Colonic mucosa (tissue), 1 donor: ENCODE data around the genes CLIC5, ANKRD66 and TNFRSF21.

DNA sequence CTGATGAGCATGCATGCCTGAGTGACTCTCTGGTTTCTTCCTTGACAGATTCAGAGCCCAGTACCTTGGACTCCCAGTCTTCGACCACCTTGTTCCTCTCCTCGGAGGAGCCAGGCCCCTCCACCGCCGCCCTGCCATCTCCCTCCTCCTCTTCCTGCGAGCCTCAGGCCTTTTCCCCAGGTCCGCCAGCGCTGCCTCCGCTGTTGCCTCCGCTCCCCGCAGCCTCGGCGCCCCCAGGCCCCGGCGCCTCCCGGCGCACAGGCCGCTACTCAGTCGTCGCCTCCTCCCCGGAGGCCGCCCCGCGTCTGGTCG, 285.3 kb upstream of the SUPT3H start:
- PRO-cap: no peak

- PRO-cap: no peak
Measured at GRCh38 chr6:45959365-45960056, 56.1 kb downstream of the CLIC5 start.

DNA sequence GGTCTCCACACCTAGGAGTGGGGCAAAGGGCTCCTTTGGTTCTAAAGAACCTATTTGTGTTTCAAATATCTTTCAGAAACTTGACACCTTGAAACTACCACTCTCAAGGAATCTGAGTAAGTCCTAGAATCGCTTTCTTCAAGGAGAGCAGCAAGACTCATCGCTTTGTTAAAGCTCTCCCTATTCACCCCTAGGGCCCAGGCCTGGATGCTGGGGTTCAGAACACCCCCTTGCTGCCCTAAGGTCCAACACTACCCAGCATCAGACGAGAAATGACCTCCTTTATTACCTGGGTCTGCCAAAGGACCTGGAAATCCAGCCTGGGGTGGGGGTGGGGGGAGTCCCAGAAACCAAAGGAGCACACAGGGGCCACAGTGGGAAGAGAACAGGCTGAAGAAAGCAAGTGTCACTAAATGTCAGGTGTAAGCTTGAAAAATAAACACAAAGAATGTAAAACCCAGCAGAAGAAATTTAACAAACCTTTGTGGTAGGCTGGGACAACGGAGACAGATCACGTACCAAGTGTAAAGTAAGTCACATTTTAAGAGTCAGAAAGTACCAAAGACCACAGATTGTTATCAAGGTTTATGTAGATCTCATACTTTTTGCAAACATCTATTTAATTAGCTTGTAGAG, 1.8 kb downstream of the CLIC5 start:
- PRO-cap: no peak

GRCh38 chr6:46014973-46016009, at the start of gene CLIC5:
CLIC5 (minus strand) TSS chr6:46015860.
- PRO-cap: bidirectional peak, plus-strand start at chr6:46015131, minus-strand start at chr6:46014823; bidirectional peak, plus-strand start at chr6:46015424, minus-strand start at chr6:46015202; unidirectional peak, minus-strand start at chr6:46015857

GRCh38 chr6:46052342-46053033, 36.8 kb upstream of the CLIC5 start:
- PRO-cap: unidirectional peak, plus-strand start at chr6:46052816

GRCh38 chr6:46053599-46054195, 38.0 kb upstream of the CLIC5 start:
- PRO-cap: bidirectional peak, plus-strand start at chr6:46053821, minus-strand start at chr6:46053705

DNA sequence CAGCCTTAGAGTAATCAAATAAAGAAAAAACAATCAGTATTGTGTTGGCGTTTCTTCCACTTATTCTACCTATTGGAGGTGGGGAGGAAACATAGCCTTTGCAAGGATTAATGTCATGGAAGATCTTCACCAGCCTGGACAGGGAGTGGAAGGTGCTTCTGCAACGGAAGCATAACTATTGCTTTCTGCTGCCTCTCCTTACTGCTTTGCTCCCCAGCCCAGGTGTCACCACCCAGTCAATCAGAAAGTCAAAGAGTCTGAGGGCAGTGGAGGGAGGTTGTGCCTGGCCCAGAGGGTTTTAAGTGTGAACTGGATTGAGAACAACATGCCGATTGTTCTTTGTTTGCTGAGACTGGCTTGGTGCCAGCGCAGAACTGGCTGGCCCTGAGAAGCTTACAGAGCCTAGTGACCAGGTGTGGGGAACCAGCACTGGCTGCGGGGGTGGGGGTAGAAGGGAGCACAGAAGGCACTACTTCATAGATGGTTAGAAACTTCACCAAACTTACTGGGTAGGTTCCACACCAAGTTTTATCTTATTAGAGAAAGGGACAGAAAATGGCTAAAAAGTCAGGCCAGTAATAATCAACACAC, 31.1 kb upstream of the ENPP4 start:
- PRO-cap: bidirectional peak, plus-strand start at position 405 of the sequence, minus-strand start at position 208 of the sequence

DNA sequence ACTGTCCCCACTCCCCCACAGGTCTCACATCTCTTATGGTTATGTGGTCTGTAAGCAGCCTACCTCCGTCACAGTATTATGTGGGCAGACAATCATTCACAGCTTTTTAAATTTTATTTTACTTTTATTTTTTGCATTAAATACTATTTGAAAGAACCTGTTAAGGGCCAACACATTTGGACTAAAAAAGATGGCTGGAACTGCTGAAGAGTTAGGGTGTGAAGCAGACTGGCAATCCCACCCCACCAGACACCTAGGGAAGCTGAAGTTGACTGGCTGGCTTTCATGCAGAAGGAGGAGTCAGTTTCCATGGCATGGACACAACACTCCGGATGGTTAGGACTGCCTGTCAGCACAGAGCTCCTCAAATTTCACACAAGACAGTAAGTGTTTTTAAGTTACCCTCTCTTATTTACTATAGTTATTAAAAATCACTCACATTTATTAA, at the start of gene ANKRD66:
Gene ANKRD66 (plus strand): TSS at position 326 of the 448 bp plus-strand sequence.
- PRO-cap: no peak

DNA sequence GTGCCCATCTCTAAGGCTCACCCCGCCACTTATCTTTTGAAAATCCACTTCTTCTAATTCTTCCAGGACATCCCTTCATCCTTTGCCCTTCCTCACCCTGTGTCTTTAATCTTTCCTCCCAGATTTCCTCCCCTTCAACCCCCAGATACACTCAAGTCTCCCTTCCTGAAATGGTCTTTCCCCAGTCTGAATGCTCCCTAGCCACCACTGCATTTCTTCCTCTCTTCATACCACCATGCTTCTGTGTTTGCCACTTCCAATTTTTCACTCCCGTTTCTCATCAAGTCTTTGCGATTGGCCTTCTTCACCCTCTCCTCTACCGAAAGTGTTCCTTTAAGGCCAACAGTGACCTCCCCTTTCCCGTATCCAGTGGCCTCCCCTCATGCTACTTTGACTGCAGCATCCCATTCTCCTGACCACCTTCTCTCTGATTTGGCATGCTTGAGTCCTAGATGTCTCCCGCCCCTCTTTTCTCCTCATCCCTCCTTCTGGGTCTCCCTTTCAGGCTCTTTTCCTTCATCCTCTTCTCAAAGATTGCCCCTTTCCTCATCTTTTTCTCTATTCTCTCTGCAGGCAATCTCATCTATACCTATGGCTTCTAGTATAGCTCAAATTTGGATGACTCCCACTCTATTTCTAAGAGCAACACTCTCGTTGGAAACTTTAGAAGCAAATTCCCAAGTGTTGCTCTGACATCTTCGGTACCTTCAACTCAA, 48.5 kb downstream of the ADGRF5 start:
- PRO-cap: no peak

DNA sequence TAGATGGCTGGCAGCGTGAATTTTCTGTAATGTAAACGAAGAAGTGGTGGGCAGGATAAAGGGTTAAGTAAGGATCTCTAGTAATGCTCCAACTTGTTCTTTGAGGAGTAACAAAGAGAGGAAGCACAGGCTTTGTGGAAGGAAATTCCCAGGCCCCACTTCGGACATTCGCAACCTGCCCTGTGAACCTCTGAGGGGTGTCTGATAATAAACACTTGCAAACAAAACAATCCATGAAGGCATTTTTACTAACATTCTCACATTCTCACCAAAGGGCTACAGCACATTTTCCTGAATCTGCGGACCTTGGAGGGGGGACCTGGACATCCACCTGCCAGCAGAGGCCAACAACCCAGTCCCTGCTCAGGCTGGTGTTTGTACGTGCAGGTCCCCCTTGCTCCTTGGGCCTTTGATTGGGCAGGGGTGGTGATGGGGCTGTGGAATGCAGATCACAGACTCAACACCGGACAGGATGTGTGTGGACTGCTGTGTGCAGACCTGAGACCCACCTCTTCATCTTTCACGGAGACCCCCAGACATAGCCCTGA, 25.9 kb upstream of the ADGRF5 start:
- PRO-cap: no peak

DNA sequence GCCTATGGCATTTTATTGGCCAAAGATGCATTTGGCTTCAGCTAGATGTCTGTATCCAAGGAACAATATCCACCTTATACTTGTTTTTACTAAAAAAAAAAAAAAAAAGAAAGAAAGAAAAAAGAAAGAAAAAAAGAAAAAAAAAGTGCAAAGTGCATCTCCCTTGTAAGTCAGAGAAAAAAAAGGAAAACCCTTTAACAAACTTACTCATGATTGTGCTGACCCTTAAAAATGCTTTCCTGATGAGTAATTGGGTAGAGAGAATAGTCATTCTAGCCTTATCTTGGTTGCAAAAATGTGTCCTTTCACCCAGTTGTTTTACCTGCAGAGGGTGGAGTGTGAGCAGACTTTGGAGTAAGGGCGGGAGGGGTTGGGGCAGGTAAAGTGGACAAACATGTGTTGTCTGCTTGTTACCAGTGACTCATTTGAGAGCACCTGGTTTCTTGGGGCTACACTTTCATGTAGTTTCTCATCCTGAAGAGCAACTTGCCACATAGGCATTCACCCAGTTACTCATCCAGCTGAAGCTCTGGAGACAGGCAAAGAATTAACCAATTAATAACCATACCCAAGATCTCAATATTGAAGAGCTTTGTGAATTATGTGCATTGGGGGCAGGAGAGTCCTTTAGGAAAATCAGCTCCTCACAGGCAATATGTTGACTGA, 121.2 kb downstream of the TNFRSF21 start:
- PRO-cap: no peak

DNA sequence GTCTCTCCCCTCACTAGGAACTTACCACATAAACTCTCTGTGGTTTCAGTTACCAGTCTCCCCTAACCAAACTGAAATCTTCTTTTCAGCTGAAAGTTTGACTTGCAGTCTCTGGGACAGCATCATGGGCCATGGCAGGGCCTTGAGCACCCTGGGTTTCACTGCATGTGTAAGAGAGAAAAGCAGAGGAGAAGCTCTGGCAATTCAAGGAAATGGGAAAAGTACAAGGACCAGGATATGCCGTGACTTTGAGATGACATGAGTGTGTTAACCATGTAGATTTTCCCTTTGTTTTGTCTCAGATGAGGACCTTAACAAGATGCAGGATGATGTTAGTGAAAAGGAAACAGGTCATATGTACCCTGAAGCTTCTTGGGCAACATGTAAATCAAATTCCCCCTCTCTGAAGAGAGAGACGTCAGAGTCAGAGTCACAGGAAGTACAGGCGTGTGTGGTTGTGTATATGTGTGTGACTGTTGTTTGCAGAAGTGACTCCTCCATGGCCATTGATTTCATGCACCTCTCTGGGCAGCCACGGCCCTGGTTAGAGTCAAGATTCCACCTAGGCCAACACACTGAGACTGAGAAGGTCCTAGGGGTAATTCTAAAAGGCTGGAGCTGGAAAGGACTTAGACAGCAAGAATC, 106.2 kb downstream of the TNFRSF21 start:
- PRO-cap: no peak

GRCh38 chr6:47285649-47286742, 23.7 kb downstream of the TNFRSF21 start:
- PRO-cap: no peak

DNA sequence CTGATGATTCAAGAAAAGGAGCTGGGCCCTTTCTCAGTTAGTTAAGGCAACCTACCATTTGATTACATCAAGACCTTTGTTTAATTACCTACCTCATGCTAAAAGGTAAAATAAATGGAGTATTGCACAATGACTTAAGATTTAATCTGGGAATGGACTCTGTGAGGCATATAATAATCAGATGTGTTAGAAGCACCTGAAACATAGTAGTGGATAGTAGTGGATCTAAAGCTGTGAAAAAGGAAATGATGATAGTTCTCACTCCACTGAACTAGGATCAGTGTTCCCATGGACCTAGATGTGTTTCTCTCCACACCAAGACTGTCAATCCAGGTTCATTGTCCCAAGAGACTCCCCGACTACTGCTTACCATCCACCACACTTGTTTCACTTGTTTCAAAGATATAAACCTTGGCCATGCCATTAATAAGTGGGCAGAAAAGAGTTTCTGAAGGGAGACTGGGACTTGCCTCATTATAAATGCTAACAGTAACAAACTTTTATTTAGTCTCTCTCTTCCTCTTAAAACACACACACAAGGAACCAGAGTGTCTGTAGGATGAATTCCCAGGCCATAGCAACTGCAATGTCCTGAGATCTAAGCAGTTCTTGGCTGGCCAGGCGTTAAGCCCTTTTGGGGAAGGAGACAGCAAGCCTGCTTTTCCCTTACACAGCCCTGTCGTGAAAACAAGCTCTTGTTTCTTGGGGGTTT, 1.9 kb downstream of the TNFRSF21 start:
- PRO-cap: unidirectional peak, plus-strand start at position 507 of the sequence

DNA sequence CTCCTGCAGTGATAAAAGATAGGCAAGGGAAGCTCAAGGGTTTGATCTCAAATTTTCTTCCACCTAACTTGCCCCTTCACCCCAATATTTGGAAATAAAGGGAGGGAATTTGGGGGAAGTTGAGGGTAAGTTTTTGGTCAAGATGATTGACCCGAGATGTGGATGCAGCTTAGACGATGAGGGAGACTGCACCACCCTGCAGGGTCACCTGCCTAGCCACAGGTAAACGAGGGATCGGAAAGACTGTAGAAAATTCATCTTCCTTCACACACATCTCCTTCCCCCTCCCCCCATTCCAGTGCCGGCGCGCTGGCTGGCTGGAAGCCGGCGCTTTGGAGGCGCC, 1.3 kb downstream of the TNFRSF21 start:
- PRO-cap: unidirectional peak, plus-strand start at position 293 of the sequence

- PRO-cap: bidirectional peak, plus-strand start at chr6:47309369, minus-strand start at chr6:47309174; unidirectional peak, minus-strand start at chr6:47309905; unidirectional peak, minus-strand start at chr6:47309976
Measured at GRCh38 chr6:47309043-47310173, at the start of gene TNFRSF21. TNFRSF21 (minus strand) TSS chr6:47309905.

DNA sequence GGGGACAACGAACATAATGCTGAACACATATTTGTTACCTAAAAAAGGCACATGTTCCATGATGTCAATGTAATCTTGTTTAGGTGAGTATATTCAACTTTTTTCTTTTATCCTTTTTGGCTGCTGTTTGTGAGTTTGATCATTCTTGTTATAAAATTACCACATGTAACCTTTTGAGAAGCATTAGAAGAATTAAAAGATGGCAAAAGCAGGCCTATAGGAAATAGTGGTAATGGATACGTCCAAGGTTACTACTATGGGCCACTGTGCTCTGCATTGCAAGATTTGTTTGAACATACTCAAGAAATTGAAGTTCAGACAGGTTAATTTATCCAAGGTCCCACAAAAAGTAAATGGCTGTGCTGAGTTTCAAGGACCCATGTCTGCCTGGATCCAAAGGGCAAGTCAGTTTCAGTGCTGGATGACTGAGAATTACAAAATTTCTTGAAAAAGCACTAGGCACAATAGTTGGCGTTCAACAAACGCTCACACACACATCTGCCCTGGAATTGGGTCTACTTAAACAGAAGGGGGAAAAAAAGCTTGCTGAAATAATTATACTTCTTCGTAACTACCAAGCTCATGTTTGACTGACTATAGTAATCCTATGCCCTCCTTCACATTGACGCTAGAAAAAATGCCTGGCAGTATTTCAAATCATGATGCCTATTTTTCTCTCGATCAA, 967 bp upstream of the CD2AP start:
- PRO-cap: no peak

DNA sequence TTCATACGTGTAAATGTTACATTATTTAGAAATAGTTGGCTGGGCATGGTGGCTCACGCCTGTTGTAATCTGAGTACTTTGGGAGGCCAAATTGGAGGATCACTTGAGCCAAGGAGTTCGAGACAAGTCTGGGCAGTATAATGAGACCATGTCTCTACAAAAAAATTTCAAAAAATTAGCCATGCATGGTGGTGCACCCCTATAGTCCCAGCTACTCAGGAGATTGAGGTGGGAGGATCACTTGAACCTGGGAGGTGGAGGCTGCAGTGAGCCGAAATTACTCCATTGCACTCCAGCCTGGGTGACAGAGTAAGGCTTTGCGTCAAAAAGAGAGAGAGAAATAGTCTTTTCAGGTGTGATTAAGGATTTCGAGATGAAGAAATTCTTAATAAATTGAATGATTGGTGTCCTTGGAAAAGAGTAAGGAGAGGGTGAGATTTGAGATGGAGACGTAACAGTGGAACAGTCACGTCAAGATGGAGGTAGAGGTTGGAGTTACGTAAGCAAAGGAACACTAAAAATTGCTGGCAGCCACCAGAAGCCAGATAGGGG, 17.3 kb downstream of the CD2AP start:
- PRO-cap: no peak

DNA sequence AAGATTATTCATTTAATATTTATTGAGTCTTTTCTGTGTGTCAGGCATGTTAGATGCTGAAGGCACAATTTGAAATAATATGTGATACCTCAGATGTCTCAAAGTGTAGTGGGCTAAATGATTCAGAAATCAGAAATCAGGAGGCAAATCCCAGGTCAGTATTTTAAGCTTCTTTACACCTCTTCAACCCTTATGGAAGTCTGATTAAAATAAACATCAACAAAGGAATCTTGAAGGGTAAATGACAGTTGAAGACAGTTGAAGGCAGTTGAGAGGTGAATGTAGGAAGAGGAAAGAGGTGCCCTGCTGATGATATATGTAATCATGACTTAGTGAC, 4.9 kb downstream of the OPN5 start:
- PRO-cap: no peak

- PRO-cap: no peak
Measured at GRCh38 chr6:49541756-49542304, 8.6 kb upstream of the C6orf141 start.